Jurkat, Clone E6-1 (cell line): Measurements from ENCODE around the genes S100A13, ILF2 and GATAD2B.

GRCh38 chr1:153490152-153491234 is 30.0 kb upstream of the S100A7 start:
- RRBS = no CpG with 5 or more reads among the region's 17 CpGs

DNA sequence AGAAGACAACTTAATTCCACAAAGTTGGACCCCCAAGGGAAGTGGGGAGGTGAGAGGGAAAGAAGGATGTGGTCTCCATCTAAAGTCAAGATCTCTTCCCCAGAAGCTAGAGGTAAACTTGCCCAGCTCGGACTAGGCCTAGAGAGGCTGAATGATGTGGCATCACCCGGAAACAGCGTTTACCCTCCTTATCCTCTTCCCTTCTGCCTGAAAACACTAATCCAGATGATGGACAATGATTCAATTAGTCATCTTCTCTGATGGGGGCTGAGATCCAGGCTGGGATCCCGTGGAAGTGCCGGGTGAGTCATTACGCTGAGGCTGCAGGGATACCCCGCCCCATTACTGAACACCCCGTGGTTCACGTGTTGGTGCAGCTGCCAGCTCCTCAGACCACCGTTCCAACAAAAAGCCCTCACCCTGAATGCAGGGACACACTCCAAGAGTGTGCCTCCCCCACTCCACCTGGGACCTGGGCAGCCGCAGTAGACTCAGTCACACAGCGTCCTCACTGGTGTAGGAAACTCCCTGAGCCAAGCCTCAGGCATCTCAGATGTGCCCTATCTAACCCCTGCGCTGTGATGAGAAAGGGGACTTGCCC is 2.1 kb downstream of the S100A6 start:
- RRBS = no CpG with 5 or more reads among the region's 13 CpGs

DNA sequence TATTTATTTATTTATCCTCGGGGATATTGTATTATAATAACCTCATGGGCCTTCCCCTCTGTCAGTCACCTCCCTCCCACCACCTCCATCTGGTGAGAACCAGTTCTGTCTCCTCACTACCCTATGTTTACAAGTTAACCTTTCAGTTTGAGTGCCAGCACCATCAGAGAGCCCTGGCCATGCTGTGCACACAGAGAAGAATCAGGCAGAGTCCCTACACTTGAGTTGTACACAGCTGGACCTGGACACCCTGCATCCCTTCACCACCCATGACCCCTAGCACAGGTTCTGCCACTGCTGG is 1.3 kb downstream of the S100A5 start:
- RRBS = no CpG with 5 or more reads among the region's 1 CpG

GRCh38 chr1:153613699-153614021 is 723 bp upstream of the S100A16 start:
- RRBS = no CpG with 5 or more reads among the region's 1 CpG

- RRBS = no CpG with 5 or more reads among the region's 7 CpGs
Measured at GRCh38 chr1:153626215-153626685, 1.1 kb downstream of the S100A13 start.

GRCh38 chr1:153626863-153627769 is at the start of gene S100A13:
S100A13 (minus strand) TSS chr1:153627505.
- RRBS = 85% methylated on average over 6 of the region's 30 CpGs

GRCh38 chr1:153633157-153633990 is 492 bp upstream of the CHTOP start:
- RRBS = no CpG with 5 or more reads among the region's 33 CpGs

DNA sequence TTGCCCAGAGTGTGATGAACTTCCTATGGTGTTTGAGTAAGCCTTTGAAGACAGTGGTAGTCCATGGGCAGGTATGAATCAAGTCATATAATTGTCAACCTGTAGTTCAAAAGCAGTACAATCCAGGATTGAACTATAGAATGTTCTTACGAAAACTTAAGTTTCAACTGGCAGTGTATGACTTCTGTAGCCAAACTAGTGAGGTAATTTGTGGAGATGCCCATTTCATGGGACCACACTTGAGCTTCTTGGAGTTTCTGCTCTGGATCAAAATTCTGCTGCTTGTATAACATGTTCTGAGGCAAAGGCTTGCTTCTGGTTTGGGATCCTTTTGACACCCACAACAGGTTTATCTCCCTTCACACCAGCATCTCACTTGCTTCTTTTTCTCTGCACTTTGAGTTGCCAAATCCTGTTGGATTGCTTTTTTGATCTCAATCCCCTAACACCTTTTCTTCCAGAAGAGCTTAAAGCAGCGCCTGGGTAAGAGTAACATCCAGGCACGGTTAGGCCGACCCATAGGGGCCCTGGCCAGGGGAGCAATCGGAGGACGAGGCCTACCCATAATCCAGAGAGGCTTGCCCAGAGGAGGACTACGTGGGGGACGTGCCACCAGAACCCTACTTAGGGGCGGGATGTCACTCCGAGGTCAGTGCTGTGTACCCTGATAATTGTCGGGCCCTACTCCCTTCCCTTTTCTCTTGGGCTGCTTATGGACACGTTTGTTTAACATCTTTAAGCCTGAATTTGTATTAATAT is 8.1 kb downstream of the CHTOP start:
- RRBS = no CpG with 5 or more reads among the region's 12 CpGs

DNA sequence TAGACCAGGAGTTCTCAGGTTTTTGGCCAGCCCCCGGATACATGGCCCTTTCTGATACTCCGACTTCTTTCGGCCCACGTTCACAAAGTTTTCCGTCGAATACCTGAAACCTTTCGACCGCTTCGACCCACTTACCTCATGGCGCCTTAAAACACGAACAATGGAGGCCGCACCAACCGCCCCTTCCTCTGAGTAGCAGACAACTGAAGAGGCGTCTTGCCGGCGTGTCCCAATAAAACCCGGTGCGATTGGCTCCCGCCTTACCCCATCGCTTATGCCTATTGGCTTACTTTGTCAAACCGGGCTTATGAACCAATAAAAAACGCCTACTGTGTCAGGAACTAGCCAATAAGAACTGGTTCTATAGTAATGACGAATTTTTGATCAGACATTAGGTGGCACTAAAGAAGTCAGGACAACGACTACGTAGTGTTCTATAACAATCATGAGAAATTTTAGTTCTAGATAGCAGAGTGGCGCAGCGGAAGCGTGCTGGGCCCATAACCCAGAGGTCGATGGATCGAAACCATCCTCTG is at the start of gene ILF2:
Gene ILF2, minus strand, starts transcription at position 211 of the 536 bp plus-strand sequence.
- RRBS = 7% methylated on average over 1 of the region's 30 CpGs

DNA sequence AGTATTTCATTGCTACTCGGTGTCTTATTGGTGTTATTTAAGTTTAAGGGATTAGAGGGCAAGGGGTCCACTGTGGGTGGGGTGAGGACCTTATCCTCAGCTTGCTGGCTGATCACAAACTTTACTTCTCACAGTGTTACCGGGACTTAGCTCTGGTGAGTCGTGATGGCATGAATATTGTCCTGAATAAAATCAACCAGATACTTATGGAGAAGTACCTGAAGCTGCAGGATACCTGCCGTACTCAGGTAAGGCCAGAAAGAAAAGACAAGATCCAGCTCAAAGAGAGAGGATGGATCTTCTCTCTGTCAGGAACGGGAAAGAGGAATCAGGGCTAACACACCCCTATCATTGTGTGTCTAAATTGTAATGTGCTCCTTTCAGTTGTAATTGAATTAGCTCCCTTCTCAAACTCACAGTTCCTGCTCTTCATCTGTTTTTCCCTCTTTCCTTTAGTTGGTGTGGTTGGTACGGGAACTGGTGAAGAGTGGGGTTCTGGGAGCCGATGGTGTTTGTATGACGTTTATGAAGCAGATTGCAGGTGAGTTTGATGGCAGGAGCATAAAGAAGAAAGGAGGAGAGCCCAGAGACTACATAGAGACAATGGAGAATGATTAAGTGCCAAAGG is 19.1 kb downstream of the INTS3 start:
- RRBS = no CpG with 5 or more reads among the region's 8 CpGs

- RRBS = no CpG with 5 or more reads among the region's 12 CpGs
Measured at GRCh38 chr1:153770463-153771139, 4.6 kb upstream of the SLC27A3 start.

DNA sequence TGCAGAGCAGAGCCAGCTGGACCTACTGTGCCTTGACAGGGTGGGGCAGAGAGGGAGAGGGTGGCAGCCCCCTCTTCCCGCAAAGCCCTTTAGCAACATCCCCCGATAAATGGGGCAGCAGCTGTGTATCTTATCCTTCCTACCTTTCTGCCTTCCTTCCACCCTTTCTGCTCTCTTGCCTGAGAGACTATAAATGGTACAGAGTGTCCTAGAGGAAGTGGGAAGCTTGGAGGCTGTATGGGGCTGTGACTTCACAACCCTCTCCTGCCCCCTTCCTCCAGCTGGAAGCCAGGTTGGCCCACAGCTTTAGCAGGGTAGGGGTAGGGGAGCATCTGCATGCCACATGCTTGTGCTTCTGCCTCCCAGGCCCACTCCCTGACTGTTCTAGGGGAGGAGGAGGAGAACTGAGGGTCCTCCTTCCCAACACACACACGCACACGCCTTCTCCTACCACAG is 4.0 kb upstream of the SLC27A3 start:
- RRBS = no CpG with 5 or more reads among the region's 4 CpGs

DNA sequence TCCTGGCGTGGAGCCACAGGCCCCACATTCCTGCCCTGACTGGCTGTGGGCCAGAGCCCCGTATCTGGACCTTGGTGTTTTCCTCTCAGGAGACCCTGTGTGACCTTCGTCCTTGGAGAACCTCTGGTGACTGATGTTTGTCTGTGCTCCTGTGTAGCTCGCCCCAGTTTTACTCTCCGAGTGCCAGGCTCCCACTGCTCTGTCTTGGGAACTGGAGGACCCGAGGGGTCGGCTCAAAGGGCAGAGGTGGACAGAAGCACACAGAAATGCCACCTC is 4.9 kb downstream of the SLC27A3 start:
- RRBS = no CpG with 5 or more reads among the region's 7 CpGs

GRCh38 chr1:153921996-153923016 is at the start of gene GATAD2B:
GATAD2B (minus strand) TSS chr1:153922972.
- RRBS = 2% methylated on average over 31 of the region's 91 CpGs

DNA sequence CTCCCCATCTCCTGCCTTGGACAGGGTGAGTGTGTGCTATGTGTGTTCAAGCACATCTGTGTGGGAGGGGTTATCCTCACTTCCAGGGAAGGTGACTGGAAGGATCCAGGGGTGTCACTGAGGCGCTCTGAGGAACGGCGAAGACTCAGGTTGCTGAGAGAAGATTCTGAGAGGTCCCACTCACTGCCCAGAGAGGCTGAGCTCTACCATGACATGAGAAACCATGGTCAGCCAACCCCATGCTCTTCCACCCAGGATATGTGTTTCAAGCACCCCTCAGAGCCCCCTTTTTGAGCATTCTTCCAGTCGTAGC is 10.3 kb upstream of the GATAD2B start:
- RRBS = no CpG with 5 or more reads among the region's 4 CpGs

DNA sequence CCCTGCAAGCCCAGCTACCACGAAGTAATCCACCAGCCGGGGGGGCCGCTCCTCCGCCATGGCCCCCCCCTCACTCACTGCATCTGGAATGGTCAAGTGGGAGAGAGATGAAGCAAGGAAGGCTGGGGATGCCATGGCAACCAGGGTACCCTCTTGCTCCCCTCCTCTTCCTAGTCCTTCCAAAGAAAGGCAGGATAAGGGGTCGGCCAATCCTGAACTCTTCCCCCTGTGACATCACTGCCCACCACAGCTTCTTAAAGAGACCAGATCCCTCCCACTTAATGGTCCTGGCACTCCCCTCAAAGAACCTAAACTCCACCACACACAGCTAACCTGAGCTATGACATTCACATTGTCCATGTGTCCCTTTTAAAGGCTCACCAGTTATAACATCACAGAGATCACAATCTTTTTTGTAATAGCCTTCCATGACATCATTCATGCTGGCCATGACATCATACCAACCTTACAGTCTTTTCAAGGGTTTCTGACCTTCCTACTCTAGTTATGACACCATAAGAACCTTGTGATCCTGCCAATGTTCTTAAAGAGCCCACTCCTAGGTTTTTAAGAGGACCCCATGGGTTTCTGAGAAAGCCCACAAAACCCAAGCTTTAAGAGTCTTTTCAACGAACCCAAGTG is 2.1 kb downstream of the DENND4B start:
- RRBS = no CpG with 5 or more reads among the region's 6 CpGs

DNA sequence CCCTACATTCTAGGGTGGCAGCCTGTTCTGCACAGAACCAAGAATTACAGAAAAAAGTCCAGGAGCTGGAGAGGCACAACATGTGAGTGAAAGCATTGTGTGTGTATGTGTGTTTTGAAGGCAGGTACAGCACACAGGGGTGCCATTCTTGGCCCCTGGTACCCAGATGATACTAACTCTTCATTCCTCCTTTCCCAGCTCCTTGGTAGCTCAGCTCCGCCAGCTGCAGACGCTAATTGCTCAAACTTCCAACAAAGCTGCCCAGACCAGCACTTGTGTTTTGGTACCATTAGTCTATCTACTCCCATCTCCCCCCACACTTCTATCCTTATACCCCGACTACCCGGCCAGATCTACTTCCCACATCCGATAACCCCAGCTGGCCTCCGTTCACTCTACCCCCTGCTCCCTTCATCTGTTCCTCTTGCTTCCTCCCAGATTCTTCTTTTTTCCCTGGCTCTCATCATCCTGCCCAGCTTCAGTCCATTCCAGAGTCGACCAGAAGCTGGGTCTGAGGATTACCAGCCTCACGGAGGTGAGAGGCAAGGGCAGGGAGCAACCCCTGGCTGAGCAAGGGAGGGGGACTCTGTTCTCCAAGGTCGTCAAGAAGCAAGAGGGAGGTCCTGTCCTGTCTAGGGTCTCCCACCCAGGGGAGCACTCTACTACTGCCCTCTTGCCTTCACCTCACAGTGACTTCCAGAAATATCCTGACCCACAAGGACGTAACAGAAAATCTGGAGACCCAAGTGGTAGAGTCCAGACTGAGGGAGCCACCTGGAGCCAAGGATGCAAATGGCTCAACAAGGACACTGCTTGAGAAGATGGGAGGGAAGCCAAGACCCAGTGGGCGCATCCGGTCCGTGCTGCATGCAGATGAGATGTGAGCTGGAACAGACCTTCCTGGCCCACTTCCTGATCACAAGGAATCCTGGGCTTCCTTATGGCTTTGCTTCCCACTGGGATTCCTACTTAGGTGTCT is 4.0 kb downstream of the JTB start:
- RRBS = no CpG with 5 or more reads among the region's 13 CpGs

DNA sequence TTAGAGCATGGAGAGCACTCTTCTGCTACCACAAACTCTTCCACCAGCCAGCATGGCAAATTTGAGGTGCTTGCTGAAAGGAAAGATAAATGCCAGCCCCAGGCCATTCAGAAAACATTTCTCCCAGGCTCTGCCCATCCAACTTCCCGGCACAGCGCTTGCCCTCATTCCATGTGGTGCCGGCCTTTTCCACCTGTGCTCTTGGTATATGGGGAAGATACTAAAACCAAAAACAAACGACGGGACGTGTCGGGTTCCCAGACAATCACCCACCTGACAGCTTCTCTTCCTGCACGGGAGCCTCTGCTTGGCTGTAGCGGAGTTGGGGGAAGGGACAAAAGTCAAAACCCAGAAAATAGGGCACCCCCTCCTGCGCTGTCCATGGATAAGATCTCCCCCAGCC is 770 bp downstream of the JTB start:
- RRBS = no CpG with 5 or more reads among the region's 10 CpGs

DNA sequence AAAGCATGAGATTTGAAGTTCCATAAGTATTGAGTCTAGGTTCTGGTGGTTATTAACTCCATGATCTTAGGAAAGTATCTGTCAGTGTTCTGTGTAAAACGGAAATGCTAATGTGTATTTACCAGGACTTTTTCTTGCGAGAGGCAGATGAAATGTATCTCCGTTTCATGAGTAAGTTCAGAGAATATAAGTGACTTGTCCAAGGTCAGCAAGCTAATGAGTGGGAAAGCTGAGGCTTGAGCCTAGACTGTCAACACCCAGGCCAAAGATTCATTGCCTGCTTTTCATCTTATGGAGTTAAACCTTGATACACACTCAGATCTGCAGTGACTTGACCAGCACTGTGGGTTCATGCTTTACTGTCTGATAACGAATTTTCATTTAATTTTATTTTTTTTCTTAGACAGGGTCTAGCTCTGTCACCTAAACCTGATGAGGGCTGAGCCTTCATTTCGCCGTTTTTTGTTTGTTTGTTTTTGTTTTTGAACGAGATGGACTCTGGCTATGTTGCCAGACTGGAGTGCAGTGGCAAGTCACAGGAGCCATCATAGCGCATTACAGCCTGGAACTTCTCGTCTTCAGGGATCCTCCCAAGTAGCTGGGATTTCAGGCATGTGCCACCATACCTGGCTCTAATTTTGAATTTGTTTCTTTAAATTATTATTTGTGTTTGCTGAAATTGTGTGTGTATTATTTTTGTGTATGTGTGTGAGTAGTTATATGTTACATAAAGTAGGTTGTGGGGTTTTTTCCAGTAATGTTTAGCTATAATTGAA is 944 bp upstream of the JTB start:
- RRBS = no CpG with 5 or more reads among the region's 9 CpGs

DNA sequence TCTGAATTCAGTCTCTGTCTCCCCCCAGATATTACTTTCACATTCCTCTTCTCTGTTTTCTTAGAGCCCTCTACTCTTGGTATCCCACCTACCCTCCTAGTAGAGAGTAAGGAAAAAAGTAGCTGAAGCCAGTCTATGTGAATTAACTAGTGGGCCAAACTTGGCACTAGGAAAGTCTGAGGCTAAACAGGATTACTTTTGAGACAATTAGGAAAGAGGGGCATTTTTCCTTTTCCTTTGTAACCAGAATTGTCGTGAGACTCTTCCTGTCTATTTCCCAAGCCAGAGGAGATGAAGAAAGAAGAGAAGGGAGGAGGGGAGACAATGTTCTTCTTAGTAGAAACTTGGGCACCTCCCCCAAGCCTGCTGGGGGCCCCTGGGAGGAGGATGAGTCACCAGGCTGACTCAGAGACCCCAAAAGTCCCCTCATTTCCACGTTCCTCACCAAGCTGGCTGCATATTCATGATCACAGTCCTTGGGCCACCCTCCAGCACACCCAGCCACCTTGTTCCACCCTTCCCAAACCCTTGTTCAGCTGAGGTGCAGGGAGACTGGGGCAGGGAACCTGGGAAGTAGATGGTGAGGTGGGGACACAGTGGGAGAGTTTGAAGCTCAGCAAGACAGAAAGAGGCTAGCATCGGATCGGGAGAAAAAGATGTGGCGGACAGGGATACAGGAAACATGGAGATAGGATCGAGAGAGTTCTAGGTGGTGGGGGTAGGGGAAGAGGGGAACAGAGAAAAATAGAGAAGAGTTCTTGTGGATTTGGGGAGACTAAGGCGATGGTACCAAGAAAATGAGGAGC is 848 bp downstream of the RAB13 start:
- RRBS = no CpG with 5 or more reads among the region's 7 CpGs